Measurements from ENCODE around the genes ELOVL2, SMIM13 and NEDD9.

GRCh38 chr6:10534411-10535073 lies 13.4 kb downstream of the GCNT2 start:
- PRO-cap = no peak

GRCh38 chr6:10539467-10540182 lies 18.5 kb downstream of the GCNT2 start:
- PRO-cap = no peak

- PRO-cap = no peak
Measured at GRCh38 chr6:10566987-10567830, 46.1 kb downstream of the GCNT2 start.

GRCh38 chr6:10576178-10576826 lies 55.2 kb downstream of the GCNT2 start:
- PRO-cap = no peak

- PRO-cap = bidirectional peak, plus-strand start at chr6:10587817, minus-strand start at chr6:10587731; unidirectional peak, plus-strand start at chr6:10587817
Measured at GRCh38 chr6:10587608-10588150, 66.5 kb downstream of the GCNT2 start.

- PRO-cap = no peak
Measured at GRCh38 chr6:11044118-11045351, at the start of gene ELOVL2. ELOVL2 (minus strand) TSS chr6:11044305.

DNA sequence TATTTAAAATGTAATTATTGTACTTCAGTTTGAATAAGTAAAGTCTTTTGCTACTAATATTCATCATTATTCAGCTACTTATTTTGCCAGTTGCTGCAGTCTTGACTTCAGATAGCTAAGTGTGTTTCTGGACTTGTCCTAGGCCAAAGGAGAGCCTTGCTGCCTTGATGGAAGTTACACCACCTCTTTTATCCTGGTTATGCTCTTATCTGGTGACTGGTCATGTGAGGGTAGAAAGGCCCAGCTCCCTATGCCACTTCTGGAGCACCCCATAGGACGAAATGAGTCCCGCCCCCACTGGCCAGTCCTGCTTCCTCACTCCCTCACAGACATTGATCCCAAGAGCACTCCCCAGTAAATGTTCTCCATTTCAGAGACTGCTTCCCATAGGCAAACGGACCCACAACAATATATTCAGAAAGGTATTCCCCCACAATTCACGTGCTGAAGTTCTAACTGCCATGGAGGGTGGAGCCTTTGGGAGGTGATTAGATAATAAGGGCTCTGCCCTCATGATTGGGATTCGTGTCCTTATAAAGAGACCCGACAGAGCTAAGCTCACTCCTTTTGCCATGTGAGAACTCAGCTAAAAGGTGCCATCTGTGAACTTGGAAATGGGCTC lies 21.4 kb upstream of the ELOVL2 start:
- PRO-cap = no peak

DNA sequence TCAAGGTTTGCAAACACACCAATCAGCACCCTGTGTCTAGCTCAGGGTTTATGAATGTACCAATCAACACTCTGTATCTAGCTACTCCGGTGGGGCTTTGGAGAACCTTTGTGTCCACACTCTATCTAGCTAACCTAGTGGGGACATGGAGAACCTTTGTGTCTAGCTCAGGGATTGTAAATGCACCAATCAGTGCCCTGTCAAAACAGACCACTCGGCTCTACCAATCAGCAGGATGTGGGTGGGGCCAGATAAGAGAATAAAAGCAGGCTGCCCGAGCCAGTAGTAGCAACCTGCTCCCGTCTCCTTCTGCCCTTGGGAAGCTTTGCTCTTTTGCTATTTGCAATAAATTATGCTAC lies 5.8 kb upstream of the SMIM13 start:
- PRO-cap = no peak

GRCh38 chr6:11092930-11093969 lies at the start of gene SMIM13:
SMIM13 (plus strand) TSS chr6:11093834.
- PRO-cap = bidirectional peak, plus-strand start at chr6:11093820, minus-strand start at chr6:11093636

- PRO-cap = no peak
Measured at GRCh38 chr6:11194290-11194873, 38.1 kb downstream of the NEDD9 start.

GRCh38 chr6:11232011-11232944 lies at the start of gene NEDD9:
NEDD9 (minus strand) TSS chr6:11232668.
- PRO-cap = bidirectional peak, plus-strand start at chr6:11232825, minus-strand start at chr6:11232668

GRCh38 chr6:11370152-11370905 lies 137.9 kb upstream of the NEDD9 start:
- PRO-cap = bidirectional peak, plus-strand start at chr6:11370480, minus-strand start at chr6:11370259

- PRO-cap = no peak
Measured at GRCh38 chr6:11382098-11382880, 149.8 kb upstream of the NEDD9 start.

GRCh38 chr6:11496467-11497539 lies 40.7 kb upstream of the TMEM170B start:
- PRO-cap = no peak

- PRO-cap = no peak
Measured at GRCh38 chr6:11525608-11526121, 11.9 kb upstream of the TMEM170B start.

GRCh38 chr6:11538778-11539059 lies 1.2 kb downstream of the TMEM170B start:
- PRO-cap = no peak

- PRO-cap = no peak
Measured at GRCh38 chr6:11609586-11610156, 72.1 kb downstream of the TMEM170B start.

- PRO-cap = no peak
Measured at GRCh38 chr6:11710163-11710633, 68.4 kb downstream of the ADTRP start.

- PRO-cap = no peak
Measured at GRCh38 chr6:11774243-11774599, 4.4 kb downstream of the ADTRP start.

DNA sequence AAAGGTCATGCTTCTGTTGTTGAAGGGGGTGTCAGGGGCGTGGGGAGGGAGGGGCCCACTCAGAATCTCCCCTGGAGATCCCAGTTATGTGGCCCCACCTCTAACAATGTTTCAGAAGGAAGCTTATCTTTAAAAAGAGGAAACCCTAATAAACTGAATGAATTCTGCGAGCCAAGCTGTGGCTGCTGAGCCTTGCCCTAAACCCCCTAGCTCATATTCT lies 4.1 kb downstream of the ADTRP start:
- PRO-cap = no peak

All from left ventricle myocardium (tissue), 1 donor.